ENCODE measurements around the gene PDE6G.

- RRBS = 36% methylated on average over 1 of the region's 31 CpGs
Measured at GRCh38 chr17:81017875-81018854, 16.8 kb upstream of the BAIAP2 start.

GRCh38 chr17:81037926-81038816 is 3.2 kb downstream of the BAIAP2 start:
- RRBS = 51% methylated on average over 7 of the region's 28 CpGs

DNA sequence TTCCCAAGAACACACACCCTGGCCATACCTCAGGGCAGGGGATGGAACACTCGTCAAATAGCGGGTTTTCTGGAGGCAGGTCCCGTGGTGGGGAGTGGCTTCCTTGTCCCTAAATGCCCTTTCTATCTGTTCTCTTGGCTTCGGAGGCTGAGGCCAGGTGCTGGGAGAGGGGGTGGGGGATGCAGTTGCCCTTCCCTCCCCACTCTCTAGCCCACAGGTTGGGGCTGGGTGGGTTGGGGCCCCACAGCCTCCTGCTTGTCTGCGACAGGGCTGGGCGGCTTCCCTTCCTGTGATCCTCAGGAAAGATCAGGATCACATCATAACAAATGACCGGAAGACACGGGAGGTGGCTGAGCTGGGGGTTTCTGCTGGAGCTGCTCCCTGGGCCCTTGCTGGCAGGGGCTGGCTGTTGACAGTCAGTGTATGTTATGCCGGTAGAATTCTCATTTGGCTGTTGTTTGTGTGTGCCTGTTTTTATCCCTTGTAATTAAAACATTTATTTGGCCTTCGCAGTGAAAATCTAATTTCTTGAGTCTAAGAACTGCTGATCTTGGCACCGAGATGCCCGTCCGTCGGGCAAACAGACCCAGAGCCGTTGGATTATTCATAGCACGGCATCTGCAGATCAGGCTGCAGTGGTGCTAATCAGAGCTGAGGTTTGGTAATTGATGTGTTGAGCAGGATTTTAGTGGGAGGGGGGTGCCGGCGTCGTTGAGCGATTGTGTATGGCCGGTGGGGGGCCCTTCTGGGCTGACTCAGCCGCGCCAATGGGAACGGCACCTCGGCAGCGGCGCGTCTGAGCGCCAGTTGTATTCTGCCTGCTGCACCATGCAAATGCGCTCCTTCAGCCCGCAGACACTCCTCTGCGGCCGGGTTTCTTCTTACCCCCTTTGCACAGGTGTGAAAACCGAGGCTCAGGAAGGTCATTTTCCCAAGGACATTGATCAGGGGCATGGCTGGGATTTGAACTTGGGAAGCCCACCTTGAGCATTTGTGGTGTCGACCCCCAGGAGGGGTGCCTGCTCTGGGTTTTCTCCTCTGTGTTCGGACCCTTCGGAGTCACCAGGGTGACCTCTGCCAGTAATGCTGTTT is 18.0 kb downstream of the BAIAP2 start:
- RRBS = 13% methylated on average over 3 of the region's 37 CpGs

DNA sequence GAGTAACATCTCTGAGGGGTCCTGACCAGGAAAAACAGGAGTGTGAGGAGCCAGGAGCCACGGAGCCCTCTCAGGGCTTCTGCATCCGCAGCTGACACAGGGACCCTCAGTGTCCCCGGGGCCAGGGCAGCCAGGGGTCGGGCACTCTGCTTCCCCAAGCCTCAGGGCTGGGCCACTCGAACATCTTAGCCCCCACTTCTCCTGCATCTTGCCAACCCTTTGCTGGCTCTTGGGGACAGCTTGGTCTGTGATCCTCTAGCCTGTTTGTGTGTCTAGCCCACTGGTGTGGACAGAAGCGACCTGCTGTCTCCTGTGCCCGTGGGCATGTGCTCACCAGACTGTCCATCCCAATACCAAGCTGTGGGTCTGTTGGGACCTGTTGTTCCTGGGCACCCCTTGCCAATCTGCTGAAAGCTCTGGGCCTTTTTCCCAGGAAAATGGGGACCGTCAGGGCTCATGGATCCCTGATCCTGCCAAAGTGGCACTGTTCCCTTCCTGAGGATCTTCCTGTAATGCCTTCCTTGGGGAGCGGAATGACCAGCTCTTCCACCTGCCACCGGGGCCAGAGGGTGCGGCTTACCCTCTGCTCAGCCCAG is 59.1 kb downstream of the BAIAP2 start:
- RRBS = 27% methylated on average over 2 of the region's 11 CpGs

- RRBS = 99% methylated on average over 2 of the region's 10 CpGs
Measured at GRCh38 chr17:81101400-81101749, 63.9 kb upstream of the PVALEF start.

DNA sequence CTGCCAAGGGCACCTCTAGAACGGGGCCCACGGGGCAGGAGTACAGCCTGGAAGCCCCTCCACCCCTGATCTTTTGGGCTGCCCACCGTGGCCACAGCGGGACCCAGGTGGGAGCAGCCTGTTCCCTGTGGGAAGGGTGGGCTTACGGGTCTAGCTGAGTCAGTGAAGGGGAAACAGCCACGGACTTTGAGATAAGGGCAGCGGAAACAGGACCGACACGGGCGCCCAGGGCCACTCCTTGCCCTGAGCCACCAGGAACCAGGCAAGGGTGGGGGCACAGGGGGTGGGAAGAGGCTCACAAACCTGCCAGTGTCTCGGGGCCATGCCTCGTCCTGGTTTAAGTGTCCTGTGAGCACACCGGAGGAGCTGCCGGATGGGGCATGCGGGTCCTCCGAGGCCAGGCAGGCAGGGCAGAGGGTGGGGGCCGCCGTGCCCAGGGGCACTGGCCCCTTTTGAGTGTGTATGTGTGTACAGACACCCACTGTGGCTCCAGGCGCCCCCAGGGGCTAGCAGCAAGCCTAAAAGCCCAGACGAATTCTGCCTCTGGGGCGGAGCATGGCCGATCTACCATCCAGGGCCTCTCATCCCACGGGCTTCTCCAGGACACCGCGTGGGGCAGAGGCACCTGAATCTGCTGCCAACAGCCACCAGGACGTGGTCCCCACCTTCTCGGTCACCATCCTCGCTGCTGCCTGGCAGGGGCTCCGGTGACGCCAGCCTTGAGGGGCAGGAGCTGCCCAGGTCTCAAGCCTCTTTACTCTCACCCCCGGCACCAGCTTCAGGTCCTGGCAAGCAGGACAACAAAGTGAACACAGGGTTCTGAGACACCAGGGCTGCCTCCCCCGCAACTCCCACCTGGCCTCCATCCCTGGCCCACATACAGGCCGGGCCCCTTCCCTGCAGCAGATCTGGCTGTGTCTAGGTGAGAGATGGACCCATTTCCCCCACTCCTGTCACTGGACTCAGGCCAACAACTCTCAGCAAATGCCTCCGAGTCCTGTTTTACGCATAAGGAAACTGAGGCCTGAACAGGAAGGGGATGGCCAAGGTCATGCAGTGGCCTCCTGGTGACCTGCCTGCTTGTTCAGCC is 47.3 kb upstream of the PVALEF start:
- RRBS = 38% methylated on average over 4 of the region's 35 CpGs

GRCh38 chr17:81120779-81121109 is 44.6 kb upstream of the PVALEF start:
- RRBS = 65% methylated on average over 5 of the region's 17 CpGs

- RRBS = 4% methylated on average over 24 of the region's 42 CpGs
Measured at GRCh38 chr17:81165599-81166063, 324 bp downstream of the PVALEF start.

DNA sequence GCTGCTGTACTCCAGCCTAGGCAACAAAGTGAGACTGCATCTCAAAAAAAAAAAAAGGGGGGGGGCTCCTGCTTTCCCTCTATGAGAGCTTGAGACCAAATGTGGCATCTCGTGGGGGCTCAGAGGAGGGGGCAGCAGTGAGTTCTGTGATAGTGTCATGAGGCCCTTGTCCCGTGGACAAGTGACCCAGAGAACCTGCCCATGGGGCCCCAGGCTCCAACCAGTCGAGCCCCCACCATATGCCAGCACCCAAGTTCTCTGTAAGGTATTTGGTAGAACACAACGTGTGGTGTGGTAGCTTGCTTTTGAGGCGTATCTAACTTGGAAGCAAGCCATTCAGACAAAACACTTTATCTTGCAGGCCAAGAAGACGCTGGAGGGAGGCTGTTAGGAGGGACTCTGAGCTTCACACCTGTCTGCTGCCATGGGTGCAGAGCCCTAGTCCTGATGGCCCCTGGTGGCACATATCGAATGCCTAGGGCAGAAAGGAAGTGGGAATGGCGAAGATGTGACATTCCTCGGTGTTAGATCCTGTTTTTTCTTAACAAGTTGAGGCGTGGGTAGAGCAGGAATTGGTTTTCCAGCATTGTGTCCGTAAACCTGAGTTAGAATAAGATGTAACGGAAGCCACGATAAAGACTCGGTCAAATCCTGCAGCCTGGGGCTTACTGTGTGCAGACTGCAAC is 1.7 kb downstream of the NDUFAF8 start:
- RRBS = no CpG with 5 or more reads among the region's 14 CpGs

DNA sequence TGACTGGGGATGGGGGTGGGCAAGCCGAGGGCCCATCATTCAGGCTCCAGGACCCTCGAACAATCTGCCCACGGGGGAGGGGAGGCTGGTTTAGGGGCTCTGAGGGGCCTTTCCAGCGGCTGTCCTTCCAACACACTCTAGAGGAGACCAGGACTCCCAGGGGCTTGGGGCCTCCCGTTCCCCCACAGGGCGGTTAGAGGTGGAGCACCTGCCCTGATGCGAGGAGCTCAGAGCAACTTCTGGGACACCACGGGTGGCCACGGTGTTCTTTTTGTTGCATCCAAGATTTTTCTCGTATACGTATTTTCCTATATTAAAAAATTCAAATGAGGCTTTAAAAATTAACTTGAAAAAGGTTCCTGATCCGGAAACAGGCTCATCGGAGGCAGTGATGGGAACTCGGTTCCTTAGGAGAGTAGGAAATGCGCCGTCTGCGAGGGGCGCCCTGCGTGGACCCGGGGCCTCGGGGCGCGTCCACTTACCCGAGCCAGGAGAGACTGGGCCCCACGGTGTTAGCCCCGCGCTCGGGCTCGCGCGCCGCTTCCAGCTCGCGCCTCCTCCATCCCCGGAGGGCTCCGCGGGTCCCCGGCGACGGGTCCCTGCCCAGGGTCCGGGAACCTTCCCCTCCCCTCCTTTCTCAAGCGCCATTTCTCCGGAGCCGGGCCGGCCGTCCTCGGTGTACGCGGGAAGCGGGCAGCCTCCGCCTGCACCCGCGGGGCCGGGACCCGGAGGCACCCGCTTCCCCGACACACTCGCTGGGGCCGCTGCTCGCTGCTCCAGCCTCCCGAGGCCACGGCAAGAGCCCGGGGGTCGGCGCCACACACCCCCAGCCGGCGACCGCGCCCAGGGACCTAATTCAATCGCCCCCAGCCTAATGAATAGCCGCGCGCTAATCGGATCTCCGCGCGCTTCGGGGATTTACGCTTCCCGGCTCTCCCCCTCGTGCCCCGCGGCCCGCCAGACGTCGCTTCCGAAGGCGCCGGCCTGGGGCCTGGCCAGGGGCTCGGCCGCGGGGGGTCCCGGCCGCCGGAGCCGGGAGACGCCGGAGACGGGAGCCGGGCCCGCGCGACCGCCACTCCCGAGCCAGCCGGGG is 2.3 kb upstream of the BAHCC1 start:
- RRBS = 2% methylated on average over 62 of the region's 106 CpGs

DNA sequence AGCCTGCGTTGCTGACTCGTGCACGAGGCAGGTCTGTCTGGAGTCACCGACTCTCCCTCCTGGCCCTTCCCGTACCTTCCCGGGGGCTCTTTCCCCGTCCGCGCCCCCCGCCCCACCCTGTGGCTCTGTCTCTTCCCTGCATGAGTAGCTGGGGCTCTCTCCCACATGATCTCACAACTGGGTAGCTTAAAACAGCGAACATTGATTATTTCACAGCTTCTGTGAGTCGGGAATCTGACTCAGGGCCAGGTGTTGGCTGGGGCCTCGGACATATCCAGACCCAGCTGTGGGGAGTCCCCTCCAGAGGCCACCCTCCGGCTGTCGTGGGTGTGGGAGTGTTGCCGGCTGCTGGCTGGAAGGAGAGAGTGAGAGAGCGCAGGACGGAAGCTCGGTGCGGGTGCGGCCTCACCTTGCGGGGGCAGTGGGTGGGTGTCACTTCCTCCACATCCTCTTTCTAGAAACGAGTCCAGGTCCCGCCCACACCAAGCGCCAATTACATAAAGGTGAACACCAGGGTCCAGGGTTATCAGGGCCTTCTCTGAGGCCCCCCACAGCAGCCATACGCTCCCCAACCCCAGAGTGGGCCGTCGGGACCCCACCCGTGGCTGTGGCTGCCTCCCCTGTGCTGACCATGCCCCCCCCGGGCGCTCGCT is 17.4 kb downstream of the BAHCC1 start:
- RRBS = 45% methylated on average over 3 of the region's 32 CpGs

DNA sequence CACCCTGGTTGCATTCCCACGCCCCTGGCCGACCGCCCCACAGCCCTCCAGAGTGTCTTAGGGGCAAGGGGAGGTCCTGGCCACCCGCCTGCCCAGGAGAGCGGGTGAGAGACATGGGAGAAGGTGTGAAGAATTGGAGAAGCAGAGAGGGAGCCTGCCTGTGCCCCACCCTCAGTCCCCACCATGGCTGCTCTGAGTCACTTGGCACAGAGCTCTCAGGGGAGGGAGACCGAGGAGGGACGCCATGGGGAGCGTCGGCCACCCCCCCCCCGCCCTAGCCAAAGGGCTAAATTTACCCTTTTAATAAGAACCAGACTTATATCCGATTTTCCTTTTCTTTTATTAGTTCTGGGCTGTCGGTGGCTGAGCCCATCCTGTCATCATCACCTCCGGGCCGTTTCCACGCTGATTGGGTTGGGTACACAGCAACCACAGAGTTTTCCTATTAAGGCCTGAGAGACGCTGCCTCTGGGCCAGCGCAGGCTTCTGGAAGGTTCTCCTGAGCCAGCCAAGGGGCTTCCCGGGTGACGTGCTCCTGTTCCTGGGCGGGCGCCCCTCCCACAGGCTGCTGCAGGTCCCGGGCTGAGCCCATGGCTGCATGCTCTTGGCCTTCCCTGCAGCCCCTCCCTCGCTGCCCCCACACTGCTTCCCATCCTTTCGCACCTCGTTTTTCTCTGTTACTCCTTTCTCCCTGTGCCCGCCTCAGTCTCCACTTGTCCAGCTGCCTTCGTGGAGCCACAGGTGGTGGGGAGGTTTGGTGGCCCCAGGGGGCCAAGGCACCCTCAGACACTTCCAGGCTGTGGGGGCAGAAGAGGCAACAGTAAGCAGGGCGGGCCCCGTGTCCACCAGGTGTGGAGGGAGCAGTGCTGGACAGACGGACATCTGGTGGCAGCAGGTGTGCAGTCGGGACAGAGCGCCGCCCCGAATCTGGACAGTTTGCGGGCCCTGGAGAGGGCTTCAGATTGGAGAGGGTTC is 22.3 kb downstream of the BAHCC1 start:
- RRBS = 12% methylated on average over 5 of the region's 35 CpGs

DNA sequence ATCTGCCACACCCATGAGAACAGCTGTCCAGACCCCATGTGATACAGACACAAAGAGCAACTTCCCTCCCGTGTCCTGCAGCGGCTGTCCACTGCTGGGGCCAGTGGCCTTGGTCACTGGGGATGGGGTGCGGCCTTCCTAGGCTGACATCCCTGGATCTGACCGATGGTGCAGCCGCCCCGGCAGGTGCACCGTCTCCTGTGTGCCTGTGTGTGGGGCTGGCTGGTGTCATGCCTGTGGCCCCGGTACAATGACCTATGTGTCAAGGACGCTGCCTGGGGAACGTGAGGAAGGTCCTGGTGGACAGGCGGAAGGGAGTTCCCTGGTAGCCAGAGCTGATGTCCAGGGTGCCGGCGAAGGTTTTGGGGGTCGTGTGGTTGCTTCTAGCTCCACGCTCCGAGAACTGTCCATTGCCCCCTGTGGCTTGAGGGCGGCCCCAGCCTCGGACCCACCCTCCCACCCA is 36.9 kb downstream of the BAHCC1 start:
- RRBS = no CpG with 5 or more reads among the region's 18 CpGs

- RRBS = 93% methylated on average over 4 of the region's 26 CpGs
Measured at GRCh38 chr17:81451483-81452078, 56.3 kb downstream of the BAHCC1 start.

DNA sequence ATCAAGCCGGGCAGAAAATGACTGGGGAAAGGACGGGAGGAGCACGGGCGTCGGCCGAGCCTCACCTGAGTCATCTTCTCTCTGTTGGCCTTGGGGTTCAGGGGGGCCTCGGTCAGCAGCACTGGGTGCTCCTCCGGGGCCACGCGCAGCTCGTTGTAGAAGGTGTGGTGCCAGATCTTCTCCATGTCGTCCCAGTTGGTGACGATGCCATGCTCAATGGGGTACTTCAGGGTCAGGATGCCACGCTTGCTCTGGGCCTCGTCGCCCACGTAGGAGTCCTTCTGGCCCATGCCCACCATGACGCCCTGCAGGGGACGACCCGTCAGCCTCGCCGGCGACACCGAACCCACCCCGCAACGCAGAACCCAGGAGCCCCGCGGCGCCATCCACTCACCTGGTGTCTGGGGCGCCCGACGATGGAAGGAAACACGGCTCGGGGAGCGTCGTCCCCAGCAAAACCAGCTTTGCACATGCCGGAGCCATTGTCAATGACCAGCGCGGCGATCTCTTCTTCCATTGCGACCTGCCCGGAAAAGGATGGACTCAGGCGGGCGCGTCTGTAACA is 679 bp downstream of the ACTG1 start:
- RRBS = 1% methylated on average over 6 of the region's 45 CpGs

GRCh38 chr17:81539643-81540284 is 11.6 kb downstream of the FSCN2 start:
- RRBS = no CpG with 5 or more reads among the region's 25 CpGs

DNA sequence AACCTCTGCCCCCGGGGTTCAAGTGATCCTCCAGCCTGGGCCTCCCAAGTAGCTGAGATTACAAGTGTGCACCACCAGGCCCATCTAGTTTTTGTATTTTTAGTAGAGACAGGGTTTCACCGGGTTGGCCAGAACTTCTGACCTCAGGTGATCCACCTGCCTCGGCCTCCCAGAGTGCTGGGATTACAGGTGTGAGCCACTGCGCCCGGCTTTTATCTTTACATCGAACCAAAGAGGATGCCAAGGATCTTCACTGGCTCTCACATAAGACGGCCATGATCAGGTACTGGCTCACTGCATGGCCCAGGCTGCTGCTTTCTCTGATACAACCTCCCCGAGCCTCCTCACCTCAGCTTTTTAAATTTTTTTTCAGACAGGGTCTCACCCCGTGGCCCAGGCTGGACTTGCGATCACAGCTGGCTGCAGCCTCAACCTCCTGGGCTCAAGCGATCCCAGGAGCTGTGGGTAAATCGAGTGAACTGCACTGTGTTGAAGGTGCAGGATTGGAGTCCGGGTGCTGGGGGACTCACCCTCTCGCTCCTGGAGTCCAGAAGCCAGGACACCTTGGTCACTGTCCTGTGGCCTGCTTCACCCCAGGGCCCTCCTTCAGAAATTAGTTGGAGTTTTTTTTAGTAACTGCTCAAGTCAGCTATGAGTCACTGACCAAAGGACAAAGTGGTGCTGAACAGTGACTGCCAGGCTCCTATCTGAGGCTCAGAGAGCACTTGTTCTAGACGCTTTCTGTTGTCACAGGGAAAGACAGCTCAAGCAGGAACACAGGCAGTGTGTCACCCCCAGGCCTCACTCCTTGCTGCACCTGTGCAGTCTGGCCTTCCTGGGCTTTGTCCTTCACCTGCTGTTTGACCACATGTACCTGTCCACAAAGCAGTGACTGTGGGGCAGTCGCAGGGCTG is 3.8 kb upstream of the FAAP100 start:
- RRBS = no CpG with 5 or more reads among the region's 16 CpGs

DNA sequence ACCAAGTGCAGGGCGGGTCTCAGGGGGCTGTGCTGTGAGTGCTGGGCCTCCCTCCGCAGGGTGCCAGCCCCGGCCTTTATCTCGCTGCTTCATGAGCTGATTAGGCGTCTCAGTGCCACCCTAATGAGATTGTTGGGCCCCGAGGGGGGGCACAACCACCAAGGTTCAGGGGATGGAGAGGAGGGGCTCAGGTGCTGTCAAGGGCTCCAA is at the start of gene PDE6G:
Gene PDE6G (minus strand): TSS at position 52 of the 210 bp plus-strand sequence.
- RRBS = no CpG with 5 or more reads among the region's 6 CpGs

GRCh38 chr17:81665166-81665738 is 1.2 kb downstream of the OXLD1 start:
- RRBS = 52% methylated on average over 5 of the region's 24 CpGs

DNA sequence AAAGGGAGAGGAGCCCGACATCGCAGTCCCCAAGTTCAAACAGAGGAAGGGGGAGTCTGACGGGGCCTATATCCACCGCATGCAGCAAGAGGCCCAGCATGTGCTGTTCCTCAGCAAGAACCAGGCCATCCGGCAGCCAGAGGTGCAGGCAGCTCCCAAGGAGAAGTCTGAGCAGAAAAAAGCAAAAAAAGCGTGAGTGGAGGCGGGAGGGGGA is 3.6 kb downstream of the CCDC137 start:
- RRBS = 60% methylated on average over 2 of the region's 7 CpGs

All from zone of skin (tissue), 1 donor.